Cerebellum (tissue), 5 donors: Measurements from ENCODE around the gene TMEM45B.

GRCh38 chr11:128457108-128457680 is 130.2 kb downstream of the ETS1 start:
- PRO-cap, 3 experiments, result no peak in any of the 3 experiments
- RAMPAGE, long total RNA, result no peak

DNA sequence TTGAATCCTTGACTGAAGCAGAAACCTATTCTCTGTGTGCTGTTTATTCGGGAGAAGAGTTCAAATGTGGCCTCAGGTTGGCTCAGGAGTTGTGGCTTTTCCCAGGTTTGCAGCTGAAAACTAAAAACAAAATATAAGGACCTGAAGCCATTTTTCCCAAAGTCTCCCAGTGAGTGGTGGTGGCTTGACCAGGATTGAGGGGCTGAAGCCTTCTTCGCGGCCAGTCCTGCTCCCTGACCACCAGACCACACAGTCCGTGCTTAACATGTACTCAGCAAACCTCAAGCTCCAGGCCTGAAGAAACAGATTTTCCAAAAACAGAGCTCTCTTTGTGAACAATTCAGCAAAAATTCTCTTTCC is 129.7 kb downstream of the ETS1 start:
- PRO-cap, 3 experiments, result no peak in any of the 3 experiments
- RAMPAGE, long total RNA, result no peak

DNA sequence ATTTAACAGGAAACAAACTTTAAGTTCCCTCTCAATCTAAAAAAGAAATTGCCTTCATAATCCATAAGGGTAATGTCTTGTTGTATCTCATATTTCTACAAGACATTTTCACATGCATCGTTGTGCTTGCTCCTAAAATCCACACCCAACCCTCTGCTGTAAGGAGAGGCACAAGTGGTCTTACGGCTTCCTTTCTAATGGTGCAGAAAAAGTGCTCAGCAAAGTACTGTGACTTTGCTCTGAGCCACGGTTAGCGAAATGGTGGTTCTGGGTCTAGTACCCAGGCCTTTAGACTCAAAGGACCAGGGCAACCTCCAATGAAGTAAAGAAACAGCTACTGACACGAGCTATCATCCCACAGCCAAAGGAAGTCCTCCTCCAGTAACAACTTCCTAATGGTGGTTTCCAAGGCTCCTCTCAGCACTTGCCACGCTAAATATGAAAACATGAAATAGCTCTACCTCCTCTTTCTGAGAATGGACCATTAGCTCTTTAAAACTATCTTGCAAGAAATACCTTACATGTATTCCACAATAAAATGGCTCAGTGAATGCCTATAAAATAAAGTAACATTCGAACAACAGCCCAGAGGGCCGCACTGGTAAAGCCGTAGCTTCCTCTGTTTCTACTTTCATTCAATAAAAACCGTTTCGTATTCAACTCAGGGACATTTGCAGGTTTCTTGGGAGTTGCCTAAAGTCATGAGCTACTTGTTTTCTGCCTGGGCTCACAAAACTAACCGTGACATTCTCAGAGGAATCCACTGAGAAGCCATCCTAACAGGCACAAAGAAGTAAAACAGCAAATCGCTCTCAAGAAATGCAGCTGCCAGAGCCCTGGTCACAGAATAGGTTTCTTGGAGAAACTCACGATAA is 122.4 kb downstream of the ETS1 start:
- PRO-cap, 3 experiments, result no peak in any of the 3 experiments
- RAMPAGE, long total RNA, result no peak

- PRO-cap, 3 experiments, result no peak in any of the 3 experiments
- RAMPAGE, long total RNA, result no peak
These were observed 119.1 kb downstream of the ETS1 start for GRCh38 chr11:128468189-128468817.

DNA sequence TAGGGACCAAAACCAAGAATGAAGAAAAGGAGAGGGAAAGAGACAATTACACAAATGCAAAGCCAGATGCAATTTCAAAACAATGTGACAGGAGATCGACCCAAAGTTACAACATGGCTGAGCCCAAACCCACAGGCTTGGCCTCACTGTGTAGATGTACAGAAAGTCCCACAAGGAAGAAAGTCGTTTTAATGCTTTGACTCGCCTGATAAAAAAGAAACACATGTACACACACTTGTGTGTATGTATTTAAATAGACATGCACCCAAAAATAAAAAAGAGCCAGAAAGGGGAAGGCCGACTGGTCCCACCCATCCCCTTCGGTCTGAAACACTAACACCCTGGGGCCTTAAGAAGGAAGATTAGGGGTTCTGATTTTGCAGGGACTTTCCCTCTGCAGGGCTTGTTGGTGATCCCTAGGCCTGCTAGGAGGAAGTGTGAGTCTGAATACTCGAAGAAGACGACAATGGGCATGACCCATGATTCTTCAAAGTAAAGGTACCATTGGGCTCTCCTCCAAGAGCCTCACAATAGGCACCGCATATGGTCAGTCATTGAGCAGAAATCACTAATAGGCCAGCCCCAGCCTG is 104.0 kb downstream of the ETS1 start:
- PRO-cap, 3 experiments, result no peak in any of the 3 experiments
- RAMPAGE, long total RNA, result no peak

- PRO-cap, 3 experiments, result no peak in any of the 3 experiments
- RAMPAGE, long total RNA, result no peak
These were observed 73.2 kb downstream of the ETS1 start for GRCh38 chr11:128513868-128514894.

- PRO-cap, 3 experiments, result no peak in any of the 3 experiments
- RAMPAGE, long total RNA, result no peak
These were observed 69.7 kb downstream of the ETS1 start for GRCh38 chr11:128517510-128518290.

- PRO-cap, 3 experiments, result no peak in any of the 3 experiments
- RAMPAGE, long total RNA, result no peak
These were observed 67.1 kb downstream of the ETS1 start for GRCh38 chr11:128520097-128520820.

- PRO-cap, 3 experiments, result no peak in any of the 3 experiments
- RAMPAGE, long total RNA, result no peak
These were observed 63.7 kb downstream of the ETS1 start for GRCh38 chr11:128523498-128524157.

GRCh38 chr11:128610438-128611854 is 23.6 kb upstream of the ETS1 start:
- PRO-cap, 3 experiments, result no peak in any of the 3 experiments
- RAMPAGE, long total RNA, result no peak

DNA sequence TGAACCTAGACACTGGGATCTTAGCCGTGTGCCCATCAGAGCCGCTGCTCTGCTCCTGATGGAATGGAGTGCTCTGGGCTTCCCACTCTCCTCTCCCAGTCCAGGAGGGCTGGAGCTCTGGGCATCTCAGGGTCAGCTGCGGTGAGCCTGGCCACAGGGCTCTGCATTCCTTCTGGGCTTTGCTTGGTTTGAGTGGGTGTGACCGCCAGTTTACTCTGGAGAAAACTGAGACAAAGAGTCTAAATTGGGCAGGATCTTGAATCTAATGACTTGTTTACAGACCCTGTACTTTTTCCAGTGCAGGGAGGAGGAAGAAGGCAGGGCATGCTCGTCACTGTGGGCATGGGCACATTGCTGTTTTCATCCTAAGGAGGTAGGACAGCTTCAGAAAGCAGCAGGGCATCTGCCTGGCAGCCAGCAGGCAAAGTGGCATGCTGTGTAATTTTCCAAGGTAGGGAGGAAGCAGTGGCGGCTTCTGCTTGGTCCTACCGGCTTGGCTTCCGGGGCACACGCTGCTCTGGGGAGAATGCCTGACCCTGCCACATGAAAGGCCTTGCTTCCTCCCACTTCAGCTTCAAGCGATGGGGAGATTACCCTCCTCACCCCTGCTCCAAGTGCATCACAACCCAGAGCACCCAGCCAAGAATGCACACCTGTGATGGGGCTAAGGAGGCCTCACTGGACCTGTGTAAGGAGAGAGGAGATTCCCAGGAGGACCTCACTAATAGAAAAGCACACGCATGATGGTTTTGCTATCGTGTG is 22.9 kb downstream of the FLI1 start:
- PRO-cap, 3 experiments, result no peak in any of the 3 experiments
- RAMPAGE, long total RNA, result no peak

DNA sequence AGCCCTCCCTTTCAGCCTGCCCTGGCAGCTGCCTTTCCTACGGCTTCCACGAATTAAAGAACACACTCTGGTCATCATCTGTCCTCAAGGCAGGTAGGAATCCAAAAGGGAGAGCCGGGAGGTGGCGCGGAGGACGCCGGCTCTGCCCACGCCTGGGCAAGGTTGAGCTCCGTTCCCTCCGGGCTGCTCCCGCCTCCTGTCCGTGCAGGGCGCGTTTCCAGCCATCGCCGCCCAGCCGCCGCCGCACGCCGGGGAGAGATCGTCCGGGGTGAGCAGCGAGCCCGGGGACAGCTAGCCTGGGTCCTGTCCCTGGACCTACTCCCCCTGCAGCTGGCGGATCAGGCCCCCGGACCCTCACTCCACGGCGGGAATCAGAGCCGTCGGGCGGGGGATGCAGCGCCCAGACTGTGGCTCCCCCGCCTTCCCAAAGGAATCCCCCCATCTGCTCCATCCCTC is 696 bp upstream of the KCNJ5 start:
- PRO-cap, 3 experiments, result no peak in any of the 3 experiments
- RAMPAGE, long total RNA, result no peak

DNA sequence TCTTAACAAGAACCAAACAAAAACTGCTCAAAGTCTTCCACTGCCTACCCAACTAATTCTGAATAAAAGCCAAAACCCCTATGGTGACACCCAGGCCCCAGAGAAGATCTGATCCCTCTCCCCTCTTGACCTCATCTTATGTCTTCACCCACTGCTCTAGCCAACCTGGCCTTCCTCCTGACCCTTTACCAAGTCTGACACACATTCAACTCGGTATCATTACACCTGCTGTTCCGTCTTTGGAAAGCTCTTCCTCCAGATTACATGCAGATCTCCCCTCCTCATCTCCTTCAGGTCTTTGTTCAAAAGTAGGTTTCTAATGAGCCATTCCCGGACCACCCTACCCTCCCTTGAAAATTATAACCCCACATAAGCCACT is 84.7 kb upstream of the TP53AIP1 start:
- PRO-cap, 3 experiments, result no peak in any of the 3 experiments
- RAMPAGE, long total RNA, result no peak

GRCh38 chr11:129215814-129216401 is 23.8 kb upstream of the ARHGAP32 start:
- PRO-cap, 3 experiments, result no peak in any of the 3 experiments
- RAMPAGE, long total RNA, result no peak

DNA sequence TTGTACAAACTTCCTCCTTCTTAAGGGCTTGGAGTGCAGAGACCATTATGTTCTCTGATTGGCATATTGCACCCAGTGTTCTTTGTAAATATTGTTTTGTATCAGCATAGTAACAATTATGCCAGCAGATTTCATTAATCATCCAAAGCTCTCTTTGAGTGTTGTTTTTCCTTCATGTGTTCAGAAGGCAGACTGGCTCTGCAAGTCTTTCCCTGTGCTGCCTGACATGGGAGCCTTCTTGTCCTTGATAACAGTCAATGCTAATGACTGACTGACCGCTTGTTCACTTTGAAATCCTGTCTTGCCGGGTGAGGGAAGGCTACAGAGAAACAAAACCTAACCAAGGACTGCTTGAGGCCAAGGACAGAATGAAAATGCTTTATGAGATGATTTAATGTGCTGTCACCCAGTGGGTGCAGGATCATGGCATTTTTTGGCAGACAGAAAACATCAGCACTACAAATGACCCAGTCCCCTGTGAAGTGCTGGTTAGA is 6.6 kb upstream of the BARX2 start:
- PRO-cap, 3 experiments, result no peak in any of the 3 experiments
- RAMPAGE, long total RNA, result no peak

DNA sequence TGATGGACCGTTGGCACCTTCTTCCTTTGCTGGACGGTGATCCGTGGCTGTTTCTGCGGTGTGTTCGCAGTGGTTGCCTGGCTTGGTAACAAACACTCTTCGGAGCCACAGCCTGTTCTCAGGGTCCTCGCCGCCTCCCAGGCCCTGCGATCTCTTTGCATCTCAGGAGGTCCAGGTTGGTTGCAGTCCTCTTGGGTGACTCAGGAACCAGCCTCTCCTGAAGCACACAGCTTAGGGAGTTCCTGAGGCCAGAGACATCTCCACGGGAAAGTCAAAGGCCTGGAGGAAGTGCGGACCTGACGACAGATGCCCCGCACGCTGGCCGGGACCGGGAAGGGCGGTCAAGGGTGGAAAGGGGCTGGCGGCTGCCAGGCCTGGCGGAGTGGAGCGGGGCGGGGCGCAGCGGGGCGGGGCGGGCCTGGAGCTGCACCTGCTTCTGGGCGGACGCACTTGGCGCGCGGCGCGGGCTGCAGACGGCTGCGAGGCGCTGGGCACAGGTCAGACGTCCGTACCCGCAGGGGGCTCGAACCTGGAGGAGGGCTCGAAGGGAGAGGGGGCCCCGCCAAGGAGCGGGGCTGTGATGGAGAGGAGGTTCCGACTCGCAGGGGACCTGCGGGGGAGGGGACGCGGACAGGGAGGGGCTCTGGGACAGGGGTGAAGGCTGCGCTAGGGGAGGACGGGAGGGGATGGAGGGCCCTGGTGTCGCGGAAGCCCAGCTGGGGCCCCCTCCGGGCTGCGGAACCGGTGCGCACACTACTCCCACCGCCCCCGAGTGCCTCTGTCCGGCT is at the start of gene TMEM45B:
TMEM45B (plus strand) TSS at position 447 of the 788 bp plus-strand sequence.
- PRO-cap, 3 experiments, result peak in 1 of 3 experiments; most common plus-strand start position 449 of the sequence (in 1)
- RAMPAGE, long total RNA, result no peak

GRCh38 chr11:129873571-129874576 is 21.5 kb downstream of the NFRKB start:
- PRO-cap, 3 experiments, result no peak in any of the 3 experiments
- RAMPAGE, long total RNA, result no peak

DNA sequence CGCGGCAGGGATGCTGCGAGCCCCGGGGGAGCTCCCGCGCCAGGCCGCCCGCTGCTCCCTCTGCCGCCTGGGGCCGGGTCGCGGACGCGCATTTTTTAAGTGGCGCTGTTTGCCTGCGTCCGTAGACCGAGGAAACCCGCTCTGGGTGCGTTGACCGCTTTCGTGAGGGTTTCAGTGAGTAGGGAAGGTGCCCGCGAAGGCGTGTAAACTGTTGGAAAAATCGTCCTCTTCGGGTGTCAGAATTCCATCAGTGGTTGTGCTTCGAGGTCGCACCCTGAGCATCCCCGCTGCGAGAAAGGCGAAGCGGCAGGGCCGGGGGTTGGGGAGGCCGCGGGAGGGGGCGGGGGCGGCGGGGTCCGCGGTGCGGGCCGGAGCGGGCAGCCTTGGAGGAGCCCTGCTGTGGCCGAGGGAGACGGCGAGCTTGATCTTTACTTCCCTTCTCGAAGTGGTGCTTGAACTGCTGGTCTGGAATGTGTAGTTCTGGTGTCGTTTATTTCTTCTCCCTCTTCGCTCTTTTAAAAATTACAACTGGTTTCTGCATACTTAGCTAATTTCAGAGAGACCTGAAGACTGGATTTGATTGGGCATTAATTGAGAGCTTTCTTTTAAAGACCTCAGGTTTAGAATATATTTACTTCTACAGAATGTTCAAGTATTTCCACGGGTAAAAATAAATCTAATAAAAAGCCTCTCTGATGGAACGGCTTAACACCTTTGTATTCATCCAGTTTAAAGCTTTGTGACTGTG is 1.1 kb downstream of the APLP2 start:
- PRO-cap, 3 experiments, result peak in 1 of 3 experiments; most common plus-strand start position 124 of the sequence (in 1); most common minus-strand start position 69 of the sequence (in 1)
- RAMPAGE, long total RNA, result no peak

DNA sequence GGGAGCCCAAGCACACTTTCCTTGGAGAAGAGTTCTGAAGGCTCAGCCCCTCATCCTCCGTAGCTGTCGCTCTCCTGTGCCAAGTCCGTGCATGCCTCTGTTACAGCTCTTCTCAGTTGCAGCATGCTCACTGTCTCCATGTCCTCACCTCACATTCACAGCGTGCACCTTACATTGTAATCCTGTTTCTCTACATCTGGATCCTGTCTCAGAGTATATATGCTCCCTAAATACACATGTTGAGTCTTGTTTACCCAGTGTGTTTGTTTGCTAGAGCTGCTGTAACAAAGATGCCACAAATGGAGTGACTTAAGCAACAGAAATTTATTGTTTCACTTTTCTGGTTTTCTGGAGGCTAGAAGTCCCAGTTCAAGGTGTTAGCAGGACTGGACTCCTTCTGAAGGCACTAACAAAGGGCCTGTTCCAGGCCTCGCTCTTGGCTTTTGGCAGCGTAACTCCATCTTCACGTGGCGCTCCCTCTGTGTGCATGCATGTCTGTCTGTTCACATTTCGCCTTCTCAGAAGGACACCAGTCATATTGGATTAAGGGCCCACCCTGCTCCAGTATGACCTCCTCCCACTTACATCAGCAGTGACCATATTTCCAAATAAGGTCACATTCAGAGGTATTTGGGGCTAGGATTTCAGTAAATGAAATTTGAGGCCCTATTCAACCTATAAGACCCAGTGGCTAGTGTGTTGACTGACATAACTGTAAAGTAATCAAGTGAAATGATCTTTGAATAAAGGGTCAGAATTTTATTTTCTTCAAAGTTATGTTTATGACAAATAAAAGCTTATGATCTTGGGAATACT is 19.9 kb downstream of the APLP2 start:
- PRO-cap, 3 experiments, result no peak in any of the 3 experiments
- RAMPAGE, long total RNA, result no peak

DNA sequence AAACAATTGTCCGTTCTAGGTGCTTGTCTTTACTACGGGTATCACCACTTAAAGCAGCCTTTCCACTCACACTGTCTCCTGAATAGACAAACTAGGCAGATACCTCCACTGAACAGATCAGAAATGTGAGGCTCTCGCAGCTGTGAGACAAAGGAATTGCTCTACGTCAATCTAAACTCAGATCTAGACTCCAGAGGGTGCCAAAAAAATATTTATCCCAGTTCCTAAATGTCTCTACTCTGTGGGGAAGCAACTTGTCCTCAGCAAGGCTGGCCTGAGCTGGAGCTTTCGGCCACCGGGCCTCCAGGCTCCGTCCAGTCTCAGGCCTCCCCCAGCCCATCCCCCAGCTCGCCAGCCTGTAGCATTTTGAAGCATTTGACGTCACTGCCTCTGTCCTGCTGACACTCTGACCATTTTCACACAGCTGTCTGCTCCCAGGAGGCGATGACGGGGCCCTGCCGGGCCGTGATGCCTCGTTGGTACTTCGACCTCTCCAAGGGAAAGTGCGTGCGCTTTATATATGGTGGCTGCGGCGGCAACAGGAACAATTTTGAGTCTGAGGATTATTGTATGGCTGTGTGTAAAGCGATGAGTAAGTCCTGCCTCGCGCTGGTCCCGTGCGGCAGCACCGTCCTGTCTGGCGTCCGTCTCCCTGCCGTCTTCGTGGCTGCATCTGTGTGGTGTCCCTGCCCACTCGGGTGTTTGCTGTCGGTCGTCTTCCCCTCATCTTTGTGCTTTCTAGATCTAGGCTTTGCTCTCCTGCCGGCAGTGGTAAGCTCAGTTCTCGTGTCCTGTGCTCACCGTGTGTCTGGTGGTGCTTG is 36.2 kb upstream of the ST14 start:
- PRO-cap, 3 experiments, result no peak in any of the 3 experiments
- RAMPAGE, long total RNA, result no peak